Neural crest cell (in vitro differentiated cells): ENCODE results near the genes MAGEB6, DCAF8L2, TASL and GK.

DNA sequence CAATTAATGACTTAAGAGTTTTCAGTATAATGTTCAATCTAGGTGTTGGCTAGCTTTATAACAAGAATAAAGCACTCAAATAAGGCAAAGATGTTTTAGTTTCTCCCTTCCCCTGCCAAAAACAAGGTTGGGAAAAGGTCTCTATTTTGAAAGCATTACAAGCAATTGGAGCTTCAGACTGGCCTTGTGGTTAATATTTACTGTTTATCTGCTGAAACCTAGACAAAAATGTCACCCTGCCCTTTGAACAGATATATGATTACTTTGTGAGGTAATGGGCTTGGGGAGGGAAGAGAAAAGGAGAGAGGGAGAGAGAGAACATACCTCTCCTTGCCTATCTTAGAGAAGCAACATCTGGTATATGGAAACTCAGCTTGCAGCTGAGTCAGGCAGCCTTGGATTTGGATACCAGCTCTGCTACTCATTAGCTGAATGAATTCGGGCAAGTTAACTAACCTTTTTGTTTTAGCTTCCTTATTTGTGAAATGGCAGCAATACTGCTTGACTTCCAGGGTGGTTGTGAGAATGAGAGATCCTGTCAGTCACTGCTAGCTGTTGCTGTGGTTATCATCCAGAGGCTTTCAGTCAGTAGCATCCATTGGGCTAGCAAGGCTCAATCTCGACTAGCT lies 41.0 kb downstream of the ZFX start:
- PRO-cap: no peak

- PRO-cap: no peak
Measured at GRCh38 chrX:24242591-24243346, 71.1 kb downstream of the SUPT20HL2 start.

DNA sequence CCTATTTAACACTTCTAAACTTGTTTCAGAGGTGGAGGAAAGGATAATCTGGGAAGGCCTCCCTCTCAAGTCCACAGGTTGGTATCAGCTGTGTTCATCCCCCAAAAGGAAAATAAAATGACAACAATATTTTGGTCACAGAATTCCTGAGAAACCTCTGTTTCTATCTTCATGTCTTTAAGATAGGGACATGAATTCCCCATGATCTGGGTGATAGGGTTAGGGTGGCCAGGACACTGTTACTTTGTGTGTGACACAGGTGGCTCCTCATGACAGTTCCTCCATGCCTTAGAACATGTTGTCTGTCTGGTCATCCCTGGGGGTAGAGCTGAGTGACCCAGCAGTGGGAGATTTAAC lies 81.3 kb downstream of the PDK3 start:
- PRO-cap: no peak

DNA sequence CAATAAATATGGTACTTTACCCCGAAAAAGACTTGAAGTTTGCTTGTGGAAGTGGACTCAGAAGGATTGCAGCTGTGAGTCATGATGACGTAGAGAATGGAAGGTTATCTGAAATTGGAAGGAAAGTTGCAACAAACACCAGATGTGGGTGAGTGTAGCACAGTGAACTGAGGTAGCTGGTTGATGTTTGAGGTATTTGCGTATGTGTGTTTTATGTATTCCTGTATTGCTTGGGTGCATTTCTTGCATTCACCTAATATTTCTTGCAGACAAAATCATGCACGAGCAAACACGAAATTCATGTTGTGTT lies 112.9 kb downstream of the ARX start:
- PRO-cap: no peak

DNA sequence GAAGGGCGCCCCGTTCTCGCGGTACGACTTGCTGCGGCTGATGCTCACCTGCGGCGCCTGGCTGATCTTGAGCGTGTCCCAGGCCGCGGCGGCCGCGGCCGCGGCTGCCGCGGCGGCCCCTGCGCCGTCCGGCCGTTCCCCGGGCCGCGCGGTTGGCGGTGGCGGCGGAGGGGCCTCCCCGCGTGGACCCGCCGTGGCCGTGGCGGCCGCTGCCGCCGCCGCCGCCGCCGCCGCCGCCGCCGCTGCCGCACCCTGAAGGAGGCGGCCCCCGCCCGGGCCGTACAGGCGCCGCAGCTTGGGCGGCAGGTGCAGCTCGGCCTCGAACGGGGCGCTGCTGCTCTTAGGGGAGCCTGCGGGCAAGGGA lies 2.3 kb downstream of the ARX start:
- PRO-cap: no peak

GRCh38 chrX:25017565-25018144 lies 1.9 kb upstream of the ARX start:
- PRO-cap: no peak

GRCh38 chrX:26192174-26192737 lies at the start of gene MAGEB6:
Gene MAGEB6 (plus strand): TSS chrX:26192440.
- PRO-cap: no peak

- PRO-cap: no peak
Measured at GRCh38 chrX:27398726-27399263, 64.3 kb downstream of the PPP4R3C start.

DNA sequence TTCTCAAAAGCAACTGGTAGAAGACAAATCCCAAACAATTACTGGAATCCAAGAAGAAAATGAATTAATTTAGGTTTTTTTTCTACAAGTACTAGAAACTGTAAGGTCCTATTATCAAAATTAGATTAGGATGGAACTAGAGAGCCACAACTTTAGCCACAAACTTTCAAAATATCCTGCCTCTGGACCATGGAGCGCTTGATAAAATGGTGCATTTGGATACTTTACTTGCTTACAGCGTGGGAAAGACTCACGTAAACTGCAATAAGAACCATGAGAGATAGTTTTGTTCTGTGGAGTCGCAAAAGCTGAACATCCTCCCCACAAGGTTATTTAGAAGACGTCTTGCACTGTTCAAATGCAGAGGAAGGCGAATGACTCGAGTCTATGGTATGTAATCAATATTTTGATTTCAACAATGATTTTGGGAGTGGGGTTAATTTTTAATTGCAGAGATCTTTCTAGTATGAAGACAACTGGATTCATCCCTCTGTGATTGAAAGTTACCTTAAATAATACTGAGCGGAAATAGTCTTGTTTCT lies at the start of gene DCAF8L2:
TSS of gene DCAF8L2 (plus strand) at position 294 of the 542 bp plus-strand sequence.
- PRO-cap: no peak

GRCh38 chrX:28851767-28852207 lies 264.5 kb downstream of the IL1RAPL1 start:
- PRO-cap: no peak

- PRO-cap: no peak
Measured at GRCh38 chrX:30577441-30578178, at the start of gene TASL. Gene TASL (minus strand): TSS chrX:30577766.

- PRO-cap: no peak
Measured at GRCh38 chrX:30627745-30628231, 25.4 kb upstream of the GK start.

DNA sequence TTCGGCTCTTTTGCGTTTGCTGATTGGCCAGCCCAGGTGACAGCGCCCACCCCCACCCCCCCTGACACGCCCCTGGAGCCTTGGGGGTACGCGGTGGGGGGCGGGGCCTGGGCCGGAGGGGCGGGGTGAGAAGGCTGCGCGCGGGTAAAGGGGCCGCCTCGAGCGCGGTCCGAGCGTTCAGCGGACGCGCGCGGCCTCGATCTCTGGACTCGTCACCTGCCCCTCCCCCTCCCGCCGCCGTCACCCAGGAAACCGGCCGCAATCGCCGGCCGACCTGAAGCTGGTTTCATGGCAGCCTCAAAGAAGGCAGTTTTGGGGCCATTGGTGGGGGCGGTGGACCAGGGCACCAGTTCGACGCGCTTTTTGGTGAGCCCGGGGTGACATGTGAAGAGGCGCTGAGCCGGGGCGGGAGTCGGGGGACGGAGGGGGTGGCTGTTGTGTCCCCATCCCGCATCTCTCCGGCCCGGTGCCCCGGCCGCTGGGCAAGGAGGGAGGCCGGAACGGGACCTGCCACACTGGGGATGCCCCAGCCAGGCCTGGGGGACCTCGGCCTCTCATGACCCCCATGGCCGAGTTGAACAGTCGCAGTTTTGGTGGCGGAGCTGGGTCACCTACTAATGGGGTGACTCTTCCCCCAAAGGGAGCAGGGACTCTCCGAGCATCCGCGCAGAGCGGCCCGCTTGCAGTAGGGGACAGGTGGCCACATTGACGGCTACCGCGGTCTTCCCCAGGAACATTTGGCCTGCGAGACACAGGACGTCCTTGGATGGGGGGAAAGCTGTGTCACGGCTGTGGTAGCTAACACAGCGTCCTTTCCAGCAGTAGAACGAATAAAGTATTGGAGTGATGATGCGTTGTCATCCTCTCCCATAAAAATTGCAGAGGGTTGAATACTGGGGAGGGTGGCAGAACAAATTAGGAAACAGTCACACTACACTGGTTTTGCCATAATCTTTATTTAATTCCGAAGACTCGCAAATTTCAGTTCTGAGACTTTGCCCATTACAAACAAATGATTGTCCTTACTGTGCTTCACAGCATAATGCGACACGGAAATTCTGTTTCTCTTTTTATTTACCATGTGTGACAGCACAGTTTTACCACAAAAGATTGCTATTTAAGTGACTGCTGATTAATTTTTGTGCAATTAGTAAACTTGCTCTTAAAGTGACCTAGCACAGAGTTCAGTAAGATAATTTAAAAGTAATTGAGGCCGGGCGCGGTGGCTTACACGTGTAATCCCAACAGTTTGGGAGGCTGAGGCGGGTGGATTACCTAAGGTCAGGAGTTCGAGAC lies at the start of gene GK:
TSS of gene GK (plus strand) at position 174 of the 1,296 bp plus-strand sequence.
- PRO-cap: bidirectional peak, plus-strand start at position 247 of the sequence, minus-strand start outside the sequence

GRCh38 chrX:30854084-30855137 lies 34.6 kb downstream of the TAB3 start:
- PRO-cap: no peak

GRCh38 chrX:31071669-31071890 lies 261 bp downstream of the FTHL17 start:
- PRO-cap: no peak

DNA sequence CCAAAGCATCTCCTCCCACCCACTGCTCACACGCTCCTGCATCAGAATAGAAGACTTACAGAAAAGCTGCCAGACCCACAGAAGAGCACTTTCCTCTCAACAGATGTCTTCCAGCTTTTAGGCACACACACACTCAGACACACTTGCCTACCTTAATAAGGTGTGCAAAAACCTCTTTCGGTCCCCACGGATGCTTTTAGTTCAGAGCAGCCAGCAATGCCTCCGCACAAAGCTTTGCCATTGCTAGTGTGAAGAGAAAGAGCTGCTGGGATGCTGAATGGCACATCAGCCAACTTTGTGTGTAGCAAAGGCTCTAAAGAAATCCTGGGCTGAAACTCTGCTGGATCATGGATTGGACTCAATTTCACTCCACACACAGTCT lies 1056.1 kb downstream of the DMD start:
- PRO-cap: no peak

DNA sequence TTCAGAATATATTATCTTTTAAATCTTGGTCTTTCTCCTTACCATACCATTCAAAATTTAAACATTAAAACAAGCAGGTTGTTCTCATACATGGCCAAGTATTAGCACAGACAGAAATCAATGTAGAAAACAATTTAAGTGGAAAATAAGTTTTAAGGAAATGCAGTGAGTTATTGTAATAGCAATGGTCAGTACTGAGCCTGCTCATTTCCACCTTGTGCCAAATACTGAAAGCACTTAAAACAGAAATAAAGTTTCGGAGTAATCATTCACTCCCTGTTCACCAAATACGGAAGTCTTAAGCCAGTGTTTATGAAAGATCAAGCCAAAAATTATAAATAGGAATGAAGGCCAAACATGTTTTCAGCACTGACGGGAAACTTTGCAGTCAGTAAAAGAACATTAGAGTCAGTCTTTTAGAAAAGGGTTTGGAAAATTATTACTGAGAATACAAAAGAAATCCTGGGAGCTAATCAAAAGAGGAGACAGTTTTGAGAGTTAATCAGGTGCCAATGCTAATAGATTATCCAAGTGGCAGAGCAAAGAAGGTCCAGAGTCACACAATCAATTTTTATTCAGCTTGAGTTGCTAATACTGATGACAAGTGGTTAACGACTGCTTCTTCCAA lies 178.6 kb downstream of the DMD start:
- PRO-cap: no peak

DNA sequence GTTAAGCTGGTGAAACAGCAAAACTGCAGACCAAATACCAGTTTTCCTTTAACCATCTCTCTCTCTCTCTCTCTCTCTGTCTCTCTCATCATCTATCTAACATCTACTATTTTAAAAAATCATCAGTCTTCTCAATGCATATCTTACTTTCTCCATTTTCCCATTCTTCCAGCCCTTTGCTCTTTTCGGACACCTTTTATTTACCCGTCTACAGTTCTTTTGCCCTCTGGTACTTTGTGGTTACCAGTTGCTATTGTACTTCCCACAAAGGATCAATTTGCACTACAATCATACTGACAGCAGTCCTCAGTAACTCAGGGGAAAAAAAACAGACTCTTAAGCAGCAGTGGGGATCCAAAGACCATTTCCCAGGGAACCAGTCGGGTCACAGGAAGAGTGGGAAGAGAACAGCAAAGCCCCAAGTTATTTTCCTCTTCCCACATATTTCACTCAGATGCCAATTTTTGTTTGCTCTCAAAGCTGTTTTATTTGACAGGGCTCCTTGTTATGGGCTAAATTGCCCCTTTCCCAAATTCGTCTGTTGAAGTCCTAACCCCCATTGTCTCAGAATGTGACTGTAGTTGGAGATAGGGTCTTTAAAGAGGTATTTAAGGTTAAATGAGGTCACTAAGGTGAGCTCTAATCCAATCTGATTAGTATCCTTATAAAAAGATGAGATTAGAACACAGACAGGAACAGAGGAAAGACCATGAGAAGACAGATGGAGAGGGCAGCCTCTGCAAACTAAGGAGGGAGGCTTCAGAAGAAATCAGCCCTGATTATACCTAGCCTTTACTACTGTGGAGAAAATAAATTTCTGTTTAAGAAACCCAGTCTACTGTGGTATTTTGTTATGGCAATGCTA lies 22.9 kb downstream of the DMD start:
- PRO-cap: no peak

DNA sequence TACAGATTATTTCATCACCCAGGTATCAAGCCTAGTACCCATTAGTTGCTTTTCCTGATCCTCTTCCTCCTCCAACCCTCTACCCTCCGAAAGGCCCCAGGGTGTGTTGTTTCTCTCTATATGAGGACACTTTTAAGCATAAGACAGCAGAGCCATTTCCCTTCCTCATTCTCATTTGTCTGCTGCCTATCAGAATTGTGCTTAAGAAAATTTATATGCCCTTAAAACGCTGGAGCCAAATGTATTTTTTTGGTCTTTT lies 4.5 kb downstream of the DMD start:
- PRO-cap: no peak

GRCh38 chrX:35439554-35439874 lies 358.6 kb upstream of the MAGEB16 start:
- PRO-cap: no peak